Islet of Langerhans (tissue), 1 donor: ENCODE measurements around the gene EEIG1.

DNA sequence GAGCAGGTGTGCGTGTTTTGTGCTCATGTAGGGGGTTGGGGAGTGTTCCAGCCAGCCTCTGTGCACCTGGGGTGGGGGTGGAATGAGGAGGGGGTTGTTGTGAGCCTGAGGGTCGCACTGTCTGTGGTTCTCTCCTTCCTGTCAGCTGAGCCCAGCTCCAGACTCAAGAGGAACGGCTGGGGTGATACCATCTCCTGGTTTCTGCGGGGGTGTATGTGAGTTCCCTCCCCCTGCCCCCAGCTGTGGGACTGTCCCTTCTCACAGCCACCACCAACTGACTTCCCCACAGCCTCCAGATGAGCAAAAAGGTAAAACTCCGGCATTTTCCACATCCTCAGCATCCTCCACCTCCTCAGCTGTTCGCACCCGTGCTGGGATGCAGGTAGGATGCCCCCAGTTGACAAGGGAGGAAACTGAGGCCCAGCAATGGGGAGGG, 2.2 kb downstream of the SH2D3C start:
- RRBS = no CpG with 5 or more reads among the region's 7 CpGs

DNA sequence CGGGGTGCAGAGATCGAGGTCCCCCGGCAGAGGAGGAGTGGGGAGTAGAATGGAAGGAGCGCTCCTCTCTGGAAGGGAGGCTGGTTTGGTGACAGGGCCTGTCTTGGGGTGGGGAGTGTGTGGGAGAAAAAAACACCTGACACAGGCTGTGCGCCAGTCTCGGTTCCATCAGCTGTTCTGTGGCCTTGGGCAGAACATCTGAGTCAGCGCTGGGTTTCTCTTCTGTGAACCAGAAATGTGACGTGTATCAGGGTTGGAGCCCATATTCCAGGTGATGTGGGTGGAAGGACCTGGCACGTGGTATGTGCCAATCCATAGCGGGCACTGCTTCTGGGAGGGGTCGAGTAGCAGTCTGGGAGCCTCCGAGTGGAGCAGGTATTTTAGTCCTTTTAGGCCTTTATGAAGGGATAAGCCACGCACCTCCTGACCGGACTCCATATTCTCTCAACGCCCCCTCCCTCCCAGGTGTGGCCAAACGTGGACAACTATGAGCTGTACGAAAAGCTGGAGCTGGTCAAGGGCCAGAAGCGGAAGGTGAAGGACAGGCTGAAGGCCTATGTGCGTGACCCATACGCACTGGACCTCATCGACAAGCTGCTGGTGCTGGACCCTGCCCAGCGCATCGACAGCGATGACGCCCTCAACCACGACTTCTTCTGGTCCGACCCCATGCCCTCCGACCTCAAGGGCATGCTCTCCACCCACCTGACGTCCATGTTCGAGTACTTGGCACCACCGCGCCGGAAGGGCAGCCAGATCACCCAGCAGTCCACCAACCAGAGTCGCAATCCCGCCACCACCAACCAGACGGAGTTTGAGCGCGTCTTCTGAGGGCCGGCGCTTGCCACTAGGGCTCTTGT, 3.1 kb downstream of the CDK9 start:
- RRBS = 85% methylated on average over 1 of the region's 40 CpGs

DNA sequence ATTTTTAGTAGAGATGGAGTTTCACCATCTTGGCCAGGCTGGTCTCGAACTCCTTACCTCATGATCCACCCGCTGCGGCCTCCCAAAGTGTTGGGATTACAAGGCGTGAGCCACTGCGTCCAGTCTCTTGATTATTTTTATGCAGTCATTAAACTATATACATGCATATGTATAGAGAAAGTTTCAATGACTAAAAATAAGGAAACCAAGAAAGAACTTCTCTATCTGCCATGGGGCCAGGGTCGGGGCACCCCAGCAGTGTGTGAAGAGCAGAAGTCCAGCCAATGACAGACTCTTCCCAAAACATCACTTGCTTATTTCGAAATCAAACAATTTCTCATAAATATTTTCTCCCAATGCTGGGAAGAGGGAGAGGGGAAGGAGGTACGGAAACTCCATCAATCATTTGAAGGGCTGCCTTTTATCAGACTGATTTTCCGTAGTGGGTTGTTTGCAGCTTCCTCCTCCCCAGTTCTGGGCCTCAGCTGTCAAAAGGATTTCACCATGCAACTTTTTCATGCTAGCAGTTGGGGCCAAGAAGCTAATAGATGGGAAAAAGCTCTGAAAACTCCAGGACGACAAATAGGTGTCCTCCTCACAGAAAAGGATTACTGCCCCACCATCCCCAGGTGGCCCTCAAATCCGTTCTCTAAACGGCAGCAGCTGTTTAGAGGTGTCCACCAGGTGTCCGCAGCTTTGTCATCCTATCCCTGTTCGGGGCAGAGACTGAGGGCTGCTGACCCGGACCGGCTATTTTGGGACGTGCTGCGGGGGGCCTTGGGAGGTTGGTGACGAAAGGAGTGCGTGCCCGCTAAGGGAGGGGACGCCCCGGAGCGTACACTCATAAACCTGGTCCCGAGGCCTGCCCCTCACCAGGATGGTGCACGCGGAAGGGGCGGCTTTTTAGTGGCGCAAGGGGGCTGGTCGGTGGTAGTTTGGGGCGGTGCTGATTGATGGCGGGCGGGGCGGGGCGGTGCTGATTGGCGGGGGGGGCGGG, 541 bp upstream of the FPGS start:
- RRBS = 5% methylated on average over 7 of the region's 37 CpGs

DNA sequence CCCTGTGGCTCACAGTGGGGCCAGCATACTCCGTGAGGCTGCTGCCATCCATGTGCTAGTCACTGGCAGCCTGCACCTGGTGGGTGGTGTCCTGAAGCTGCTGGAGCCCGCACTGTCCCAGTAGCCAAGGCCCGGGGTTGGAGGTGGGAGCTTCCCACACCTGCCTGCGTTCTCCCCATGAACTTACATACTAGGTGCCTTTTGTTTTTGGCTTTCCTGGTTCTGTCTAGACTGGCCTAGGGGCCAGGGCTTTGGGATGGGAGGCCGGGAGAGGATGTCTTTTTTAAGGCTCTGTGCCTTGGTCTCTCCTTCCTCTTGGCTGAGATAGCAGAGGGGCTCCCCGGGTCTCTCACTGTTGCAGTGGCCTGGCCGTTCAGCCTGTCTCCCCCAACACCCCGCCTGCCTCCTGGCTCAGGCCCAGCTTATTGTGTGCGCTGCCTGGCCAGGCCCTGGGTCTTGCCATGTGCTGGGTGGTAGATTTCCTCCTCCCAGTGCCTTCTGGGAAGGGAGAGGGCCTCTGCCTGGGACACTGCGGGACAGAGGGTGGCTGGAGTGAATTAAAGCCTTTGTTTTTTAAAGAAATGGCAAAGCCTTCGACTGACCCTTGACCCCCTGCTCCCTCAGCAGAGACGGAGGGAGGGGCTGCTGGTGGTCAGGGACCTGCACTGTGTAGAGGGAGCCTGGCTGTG, 10.9 kb downstream of the FPGS start:
- RRBS = 77% methylated on average over 2 of the region's 12 CpGs

- RRBS = no CpG with 5 or more reads among the region's 12 CpGs
Observed at GRCh38 chr9:127815908-127816278, 13.2 kb downstream of the FPGS start.

GRCh38 chr9:127817579-127818276, 15.0 kb downstream of the FPGS start:
- RRBS = 87% methylated on average over 4 of the region's 16 CpGs

DNA sequence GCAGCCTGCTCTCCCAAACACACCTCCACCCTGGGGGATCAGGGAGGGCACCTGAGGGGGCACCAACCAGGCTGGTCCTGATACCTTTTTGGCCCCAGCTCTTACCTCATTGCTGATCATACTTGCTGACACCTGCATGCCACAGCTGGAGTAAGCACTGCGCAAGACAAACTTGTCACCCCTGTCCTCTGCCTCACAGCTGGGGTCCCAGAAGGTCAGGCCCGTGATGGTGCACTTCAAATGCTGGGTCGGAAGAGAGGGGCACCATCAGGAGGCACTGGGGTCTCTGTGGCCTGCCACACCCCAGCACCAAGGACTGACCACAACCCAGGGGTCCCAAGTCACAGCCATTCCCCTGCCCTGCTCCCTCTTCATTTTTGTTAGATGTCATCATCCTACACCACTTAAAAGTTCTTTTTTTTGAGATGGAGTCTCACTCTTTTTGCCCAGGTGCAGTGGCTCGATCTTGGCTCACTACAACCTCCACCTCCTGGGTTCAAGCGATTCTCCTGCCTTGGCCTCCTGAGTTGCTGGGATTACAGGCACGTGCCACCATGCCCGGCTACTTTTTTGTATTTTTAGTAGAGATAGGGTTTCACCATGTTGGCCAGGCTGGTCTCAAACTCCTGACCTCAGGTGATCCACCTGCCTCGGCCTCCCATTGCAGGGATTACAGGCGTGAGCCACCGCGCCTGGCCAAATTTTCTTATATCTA, 17.3 kb downstream of the FPGS start:
- RRBS = no CpG with 5 or more reads among the region's 11 CpGs

DNA sequence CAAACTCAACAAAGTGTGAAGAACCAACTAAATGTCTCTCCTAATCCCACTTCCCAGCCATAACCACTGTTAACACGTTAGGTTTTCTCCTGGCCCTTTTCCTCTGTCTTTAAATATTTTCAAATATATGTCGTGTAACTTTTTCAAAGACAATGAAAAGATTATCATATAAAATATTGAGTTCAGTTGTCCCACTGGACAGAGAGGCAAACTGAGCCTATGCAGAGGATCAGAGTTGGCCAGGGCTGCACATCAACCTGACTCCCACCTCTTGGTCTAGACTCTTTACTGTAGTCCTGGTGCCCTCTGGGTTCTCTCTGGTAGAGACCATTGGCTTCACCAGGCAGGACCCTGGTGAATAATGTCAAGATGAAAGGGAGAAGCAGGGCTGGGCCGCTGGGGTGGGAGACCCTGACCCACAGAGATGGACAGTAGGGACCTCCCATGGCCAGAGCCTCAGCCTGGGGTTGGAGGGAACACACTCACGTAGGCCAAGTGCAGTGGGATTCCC, 25.2 kb downstream of the ENG start:
- RRBS = no CpG with 5 or more reads among the region's 4 CpGs

DNA sequence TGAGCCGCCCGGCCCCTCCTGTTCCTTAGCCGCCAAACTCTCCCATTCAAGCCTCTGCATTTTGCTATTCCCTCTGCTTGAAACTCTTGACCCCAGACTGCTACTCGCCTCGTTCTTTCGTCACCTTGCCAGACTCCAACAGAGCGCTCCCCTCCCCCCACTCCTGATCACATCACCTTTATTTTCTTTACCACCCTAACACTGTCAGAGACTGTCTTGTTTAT, 760 bp upstream of the PIP5KL1 start:
- RRBS = no CpG with 5 or more reads among the region's 7 CpGs

DNA sequence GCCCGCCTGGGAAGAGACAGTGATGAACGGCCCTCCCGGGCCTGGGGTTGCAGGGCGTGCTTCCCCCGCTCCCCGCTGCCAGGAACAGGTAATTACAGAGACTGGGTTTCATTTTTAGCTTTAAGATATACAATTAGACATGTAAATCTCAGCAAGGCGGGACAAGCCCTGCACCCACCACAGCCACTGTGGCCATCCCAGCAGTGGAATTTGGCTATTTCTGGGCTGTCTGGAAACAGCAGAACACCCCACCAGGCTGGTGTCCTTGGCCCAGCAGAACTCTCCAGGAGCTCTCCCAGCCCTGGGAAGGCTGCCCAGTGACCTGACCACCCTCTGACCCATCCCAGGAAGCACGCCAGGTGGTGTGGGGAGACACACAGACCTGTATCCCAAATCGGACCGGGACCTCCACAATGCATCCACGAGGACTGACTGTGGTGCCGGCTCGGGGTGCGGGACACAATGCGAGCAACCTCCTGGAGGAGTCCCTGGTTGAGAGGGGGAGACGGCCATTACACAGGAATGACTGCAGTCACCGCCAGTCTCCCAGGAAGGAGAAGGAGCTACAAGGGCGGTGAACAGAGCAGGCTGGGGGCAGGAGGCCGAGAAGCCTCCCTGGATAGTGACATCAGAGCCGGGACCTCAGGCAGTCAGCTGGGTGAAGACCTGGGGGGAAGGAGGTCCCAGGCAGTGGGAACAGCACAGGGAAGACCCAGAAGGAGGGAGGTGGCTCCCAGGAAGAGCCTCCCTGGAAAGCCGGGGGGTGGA, 17.3 kb downstream of the EEIG1 start:
- RRBS = 42% methylated on average over 2 of the region's 21 CpGs

GRCh38 chr9:127980898-127981079, at the start of gene EEIG1:
Gene EEIG1, minus strand, starts transcription at chr9:127980989.
- RRBS = no CpG with 5 or more reads among the region's 28 CpGs

GRCh38 chr9:128053651-128054103, 13.4 kb downstream of the NAIF1 start:
- RRBS = no CpG with 5 or more reads among the region's 11 CpGs

DNA sequence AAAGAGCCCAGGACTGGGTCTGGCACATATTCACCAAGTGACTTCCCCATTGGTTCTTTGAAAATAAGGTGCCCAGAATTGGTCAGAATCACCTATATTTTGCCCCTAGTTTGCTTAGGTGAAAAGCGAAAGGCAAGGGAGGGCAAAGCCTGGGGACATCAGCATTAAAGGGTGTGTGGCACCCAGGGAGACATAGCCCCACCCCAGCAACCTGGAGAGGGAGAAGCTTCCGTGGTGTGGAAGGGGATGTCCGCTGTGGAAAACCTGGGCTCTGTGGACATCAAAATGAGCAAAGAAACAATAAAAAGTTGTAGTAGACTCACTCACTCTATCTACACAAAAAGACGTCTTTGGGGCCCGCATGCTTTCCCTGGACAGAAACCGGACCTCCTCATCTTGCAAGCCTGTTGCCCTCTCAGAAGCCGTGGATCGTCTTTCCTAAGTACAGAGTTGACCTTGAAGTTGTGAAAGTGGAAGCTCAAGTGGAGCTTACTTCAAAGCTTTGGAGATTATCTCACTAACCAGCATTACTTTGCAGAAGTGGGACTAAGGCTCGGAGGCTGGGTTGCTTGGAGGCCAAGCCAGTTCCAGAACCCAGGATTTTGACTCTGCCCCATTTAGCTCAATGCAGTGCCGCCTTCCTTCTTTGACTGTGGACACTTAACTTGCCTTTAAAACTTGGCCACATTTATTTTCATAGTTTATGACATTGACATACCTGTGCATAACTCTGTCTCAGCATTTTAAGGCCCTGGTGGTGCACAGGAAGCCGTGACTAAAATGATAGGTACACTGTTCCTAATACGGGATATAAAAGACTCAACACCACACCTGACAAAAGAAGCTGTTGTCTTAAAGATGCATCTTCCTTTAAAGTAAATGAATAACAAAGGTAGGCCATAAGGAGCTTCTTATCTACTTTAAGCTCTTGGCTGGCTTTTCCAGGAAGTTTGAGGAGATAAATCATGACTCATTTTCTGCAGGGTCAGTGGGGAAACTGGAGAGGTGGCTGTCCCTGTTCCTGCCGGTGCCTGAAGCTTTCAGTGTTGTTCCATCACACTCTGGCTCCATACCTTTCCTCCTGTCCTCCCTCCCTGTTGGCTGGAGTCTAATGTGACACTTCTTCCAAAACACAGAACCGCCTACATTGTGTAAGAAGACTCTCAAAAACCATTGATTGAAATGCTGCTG, 10.6 kb downstream of the SLC25A25 start:
- RRBS = no CpG with 5 or more reads among the region's 14 CpGs

DNA sequence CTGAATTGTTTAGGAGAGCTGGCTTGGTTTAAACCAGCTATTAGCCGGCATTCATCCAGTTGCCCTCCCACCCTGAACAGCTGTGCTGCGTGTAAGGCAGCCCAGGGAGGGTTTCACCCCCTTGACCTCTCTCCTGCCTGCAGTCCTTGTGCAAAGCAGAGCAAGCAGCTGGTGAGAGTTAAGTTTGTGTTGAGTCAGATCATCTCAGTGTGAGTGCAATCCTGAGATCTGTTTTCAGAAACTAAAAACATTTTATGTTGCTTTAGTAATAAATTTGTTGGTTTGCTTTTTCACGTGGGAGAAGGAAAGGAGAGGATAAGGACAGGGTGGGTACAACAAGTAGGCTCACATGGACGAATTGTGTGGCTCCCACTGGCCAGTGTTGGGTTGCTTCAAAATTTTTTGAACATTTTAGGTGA, 13.1 kb downstream of the SLC25A25 start:
- RRBS = no CpG with 5 or more reads among the region's 4 CpGs

DNA sequence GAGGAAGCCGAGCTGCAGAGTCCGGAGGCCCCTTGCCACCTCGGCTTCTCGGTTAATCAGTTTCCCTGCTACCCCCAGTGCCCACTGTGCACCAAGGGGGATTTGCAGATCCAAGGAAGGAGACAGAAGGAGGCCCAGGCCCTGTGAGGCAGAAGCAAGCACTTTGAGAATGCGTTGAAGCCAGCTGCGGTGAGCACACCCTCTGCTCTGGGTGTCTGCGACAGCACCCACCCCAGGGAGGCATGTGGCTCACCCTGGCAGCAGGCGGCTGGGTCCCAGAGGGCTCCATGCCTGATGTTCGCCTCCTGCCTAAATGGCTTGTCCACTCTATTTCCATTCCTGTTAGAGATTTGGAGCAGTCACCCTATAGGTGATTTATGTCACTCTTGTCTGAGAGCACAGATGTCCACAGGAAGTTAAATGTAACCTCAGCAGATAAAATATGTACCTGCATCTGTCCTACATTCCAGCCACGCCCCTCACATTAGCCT, 28.3 kb downstream of the PTGES2 start:
- RRBS = no CpG with 5 or more reads among the region's 10 CpGs

GRCh38 chr9:128106534-128107110, 20.9 kb downstream of the PTGES2 start:
- RRBS = 97% methylated on average over 2 of the region's 14 CpGs

- RRBS = no CpG with 5 or more reads among the region's 7 CpGs
Observed at GRCh38 chr9:128108958-128109201, 18.6 kb downstream of the PTGES2 start.

DNA sequence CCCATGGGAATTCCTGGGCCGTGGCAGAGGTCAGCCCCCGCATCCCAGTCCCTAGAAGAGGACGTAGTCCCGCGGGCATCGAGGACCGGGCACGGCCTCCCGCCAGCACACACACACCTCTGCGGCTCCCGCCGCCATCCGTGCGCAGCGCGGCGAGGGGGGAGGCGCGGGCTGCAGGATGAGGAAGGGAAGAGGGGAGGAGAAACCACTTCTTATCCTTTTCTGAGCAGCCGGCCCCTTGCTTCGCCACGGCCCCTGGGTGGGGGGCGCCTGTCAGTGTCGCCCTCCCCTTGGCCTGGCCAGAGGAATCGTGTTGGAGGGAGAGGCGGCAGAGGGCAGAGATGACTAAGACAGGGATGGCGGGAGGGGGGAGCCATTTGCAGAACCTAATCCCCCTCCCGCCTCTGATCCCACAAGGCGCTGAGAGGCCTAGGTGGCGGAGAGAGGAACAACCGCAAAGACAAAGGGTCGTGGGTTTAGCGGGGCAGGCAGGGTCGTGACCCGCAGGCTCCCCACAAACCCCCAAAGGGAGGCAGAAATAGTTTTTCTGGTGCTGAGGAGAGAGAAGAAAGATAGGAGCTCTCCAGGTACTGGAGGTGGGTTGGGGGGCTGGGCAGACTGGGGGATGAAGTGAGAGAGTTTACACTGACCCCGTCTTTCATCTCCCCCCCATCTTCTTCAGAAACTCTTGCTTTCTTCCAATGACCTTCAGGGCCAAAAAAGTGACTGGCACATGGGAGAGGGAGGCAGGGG, 1.1 kb downstream of the DNM1 start:
- RRBS = no CpG with 5 or more reads among the region's 36 CpGs

- RRBS = no CpG with 5 or more reads among the region's 16 CpGs
Observed at GRCh38 chr9:128254897-128255653, 20.7 kb downstream of the GOLGA2 start.

DNA sequence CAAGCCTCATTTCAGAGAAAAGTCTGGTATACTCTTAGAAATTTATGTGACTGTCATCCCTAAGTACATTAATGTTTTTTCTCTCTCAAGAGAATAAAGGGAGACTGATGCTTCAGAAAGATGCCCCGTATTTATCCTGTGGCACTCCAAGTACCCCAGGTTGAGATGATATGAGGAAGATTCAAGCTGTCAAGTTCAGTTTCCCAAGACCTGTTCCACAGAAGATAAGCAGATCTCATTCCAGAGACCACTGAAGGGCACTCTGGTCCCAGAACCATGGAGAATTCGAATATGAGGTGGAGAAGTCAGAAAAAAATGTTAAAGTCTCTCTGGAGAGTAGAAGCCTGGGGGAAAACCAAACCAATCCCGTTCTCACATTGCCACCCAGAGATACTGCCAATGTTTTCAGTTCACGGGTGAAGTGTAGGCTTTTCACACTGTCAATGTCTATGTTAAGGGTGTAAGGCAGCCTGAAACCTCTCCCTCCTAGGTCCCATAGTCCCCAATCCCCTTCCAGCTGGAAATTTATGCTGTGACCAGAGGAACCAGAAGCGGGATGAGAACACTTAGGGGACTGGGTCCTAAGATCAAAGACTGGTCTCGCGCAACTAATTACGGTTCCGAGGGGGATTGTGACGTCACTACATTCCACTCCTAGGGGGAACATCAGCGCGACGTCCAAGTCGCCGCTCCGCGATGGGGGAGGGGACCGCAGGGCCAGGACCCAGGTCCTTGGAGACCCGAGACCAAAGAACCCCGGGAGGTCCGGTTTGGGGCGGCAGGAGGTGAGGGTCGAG, 897 bp downstream of the GOLGA2 start:
- RRBS = 5% methylated on average over 3 of the region's 23 CpGs